ENCODE measurements around a stretch of chr7.

- PRO-cap, 2 experiments, result no peak in any of the 2 experiments
Observed at GRCh38 chr7:139094980-139095834, 14.3 kb downstream of the ZC3HAV1 start.

DNA sequence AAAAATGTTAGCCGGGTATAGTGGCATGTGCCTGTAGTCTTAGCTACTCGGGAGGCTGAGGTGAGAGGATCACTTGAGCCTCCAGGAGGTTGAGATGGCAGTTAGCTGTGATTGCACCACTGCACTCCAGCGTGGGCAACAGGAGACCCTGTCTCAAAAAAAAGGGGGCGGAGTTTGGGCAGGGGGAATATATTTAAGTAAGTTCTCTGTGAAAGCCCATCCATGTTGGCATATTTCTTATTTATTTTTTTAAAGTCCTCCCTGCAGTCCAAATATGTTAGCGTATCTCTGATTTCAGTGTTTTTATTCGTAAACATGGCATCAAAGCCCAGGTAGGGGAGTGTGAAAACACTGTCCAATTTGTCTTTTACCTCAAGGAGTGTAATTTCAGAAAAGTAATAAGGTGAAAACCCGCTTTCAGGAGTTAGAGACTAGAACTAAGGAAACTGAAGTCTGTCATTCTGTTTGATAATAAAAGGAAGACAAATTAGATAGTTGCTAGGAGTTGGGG is 49.0 kb upstream of the FMC1 start:
- PRO-cap, 2 experiments, result no peak in any of the 2 experiments

DNA sequence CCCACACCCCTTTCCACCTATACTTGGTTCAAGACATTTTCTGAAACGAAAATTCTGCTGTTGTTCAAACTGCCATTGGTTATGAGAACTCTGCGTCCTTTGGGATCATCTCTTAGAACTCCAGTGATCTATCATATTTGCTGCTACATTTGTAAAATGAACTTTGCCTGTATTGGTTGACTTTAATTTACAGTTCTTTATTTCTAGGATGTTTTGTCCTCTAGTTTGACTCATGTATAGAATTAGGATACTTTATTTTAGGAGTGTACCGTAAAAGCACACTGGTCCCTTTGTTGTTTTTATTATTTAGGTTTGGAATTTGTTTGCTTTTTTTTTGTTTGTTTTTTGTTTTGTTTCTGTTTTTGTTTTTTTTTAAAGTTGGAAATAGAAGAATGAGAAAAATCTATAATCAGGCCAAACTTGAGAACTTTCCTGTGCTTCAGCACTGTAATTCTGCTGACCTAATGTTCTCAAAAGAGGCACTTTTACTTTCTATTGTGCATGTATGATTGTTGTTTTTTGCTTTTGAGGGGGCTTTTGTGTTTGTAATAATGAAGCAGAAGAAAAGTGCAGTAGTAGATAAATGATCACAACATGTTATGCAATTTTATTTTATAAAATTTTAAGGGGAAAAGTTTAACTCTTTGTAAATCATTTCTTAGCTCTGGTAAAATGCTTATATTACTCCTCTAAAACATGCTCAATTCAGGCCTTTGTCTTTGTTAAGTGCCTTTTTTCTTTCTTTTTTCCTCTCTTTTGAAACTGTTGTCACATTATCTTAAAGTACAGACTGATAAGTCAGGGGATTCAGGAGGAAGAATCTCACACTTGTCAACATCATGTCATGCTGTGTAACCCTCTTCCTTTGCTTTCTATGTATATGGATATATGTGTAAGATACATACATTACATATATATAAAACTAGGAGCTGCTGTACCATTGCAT is 39.5 kb upstream of the FMC1 start:
- PRO-cap, 2 experiments, result no peak in any of the 2 experiments

GRCh38 chr7:139365216-139366150 is 5.8 kb downstream of the LUC7L2 start:
- PRO-cap, 2 experiments, result no peak in any of the 2 experiments

DNA sequence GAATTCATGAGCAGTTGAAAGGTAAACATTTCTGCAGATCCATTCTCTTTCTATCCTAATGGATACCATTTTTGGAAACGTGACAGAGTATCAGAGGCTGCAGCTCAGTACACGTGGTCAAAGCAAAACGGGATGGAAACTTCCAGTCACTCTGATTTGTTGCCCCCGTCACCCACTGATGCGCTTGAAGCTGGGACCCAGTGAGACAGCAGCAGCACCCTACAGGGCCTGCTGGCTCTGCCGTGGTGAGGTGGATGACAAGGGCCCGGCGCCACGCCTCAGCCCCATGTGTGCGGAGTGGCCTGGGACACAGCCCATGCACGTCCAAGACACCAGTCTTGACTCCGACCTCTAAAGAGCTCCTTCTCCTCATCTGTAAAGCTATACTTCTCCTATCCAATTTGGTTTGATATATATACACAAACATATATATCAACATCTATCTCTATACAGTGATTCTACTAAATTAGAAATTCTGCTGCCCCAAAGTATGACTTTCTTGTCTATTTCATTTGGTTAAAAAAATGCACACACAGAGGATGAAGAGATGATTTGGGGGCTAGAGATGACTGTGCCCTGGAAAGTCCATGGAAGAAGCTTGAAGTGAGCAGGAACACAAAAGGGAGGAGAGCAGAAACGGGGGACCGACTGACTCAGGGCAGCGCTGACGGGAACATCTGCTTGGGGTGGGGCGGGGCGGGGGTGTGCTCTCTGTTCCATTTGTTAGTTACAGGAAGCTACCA is 39.1 kb downstream of the CLEC2L start:
- PRO-cap, 2 experiments, result no peak in any of the 2 experiments

- PRO-cap, 2 experiments, result peak in 1 of 2 experiments; most common plus-strand start chr7:139588847 (in 1)
Observed at GRCh38 chr7:139588448-139589208, 65.1 kb downstream of the CLEC2L start.

DNA sequence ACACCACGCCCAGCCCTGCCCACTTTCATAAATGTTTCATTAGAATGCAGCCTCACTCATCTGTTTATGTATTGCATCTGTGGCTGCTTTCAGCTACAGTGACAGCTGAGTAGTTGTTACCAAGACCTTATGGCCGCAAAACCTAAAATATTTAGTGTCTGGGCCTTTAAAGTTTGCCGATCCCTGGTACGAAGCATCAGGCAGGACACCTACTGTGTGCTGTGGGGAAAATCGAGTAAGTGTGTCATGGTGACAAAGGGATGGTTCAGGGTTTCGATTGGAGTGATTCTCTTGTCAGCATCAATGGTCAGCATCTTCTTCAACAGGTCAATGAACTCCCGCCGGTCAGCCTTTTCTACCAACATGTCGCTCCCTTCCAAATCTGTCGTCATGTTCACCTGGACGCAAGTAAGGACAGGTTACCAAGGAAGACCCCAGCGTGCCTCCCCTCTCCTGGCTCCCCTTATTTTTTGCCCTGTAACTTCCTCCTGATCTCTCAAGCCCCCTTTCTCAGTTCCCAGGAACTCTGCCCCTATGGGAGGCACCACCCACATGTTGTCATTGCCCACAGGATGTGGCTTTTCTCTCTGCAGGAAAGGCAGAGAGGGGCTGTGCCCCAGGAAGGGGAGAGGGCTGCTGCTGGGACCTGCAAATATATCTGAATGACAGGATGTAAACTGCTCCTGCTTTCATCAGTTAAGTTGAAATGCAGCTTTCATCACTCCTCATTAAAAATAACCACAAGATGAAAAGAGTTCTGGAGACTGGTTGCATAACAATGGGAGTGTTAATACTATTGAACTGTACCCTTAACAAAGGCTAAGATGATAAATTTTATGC is 103.1 kb downstream of the CLEC2L start:
- PRO-cap, 2 experiments, result no peak in any of the 2 experiments

GRCh38 chr7:139637138-139637680 is 113.7 kb downstream of the CLEC2L start:
- PRO-cap, 2 experiments, result no peak in any of the 2 experiments

DNA sequence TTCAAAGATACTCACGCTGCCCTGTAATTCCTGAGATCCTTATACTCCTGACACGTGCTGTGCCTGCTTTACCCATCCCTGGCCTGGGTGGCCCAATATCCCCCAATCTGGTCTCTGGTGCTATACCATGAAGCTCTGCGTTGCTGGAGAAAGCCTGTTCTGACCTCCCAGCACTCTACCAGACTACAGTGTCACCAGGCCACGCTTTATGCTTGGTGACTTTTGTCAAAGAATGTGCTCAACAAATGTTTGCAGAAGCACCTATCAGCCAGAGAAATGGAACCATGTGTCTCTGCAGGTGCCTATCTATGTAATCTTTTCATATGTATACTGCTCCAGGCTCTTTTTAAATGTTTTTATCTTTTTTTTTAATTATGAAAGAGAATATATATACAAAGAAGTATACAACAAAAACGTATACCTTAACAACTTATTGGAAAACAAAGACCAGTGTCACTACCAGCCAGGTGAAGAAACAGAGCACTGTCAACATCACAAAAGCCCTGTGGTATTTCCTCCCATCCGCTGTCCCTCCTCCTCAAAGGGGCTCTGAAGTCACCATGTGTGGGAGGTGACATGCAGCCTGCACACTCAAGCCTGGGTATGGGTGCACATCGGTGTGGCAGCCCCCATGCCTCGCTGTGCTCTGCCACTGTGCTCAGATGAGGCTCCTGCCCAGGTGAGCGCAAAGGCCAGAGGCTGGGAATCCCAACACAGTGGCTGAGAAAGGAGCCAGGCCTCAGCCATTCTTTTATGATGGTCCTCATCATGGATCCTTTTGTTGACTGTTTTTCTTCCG is 120.5 kb downstream of the CLEC2L start:
- PRO-cap, 2 experiments, result no peak in any of the 2 experiments

- PRO-cap, 2 experiments, result no peak in any of the 2 experiments
Observed at GRCh38 chr7:139664739-139665411, 112.9 kb downstream of the HIPK2 start.

DNA sequence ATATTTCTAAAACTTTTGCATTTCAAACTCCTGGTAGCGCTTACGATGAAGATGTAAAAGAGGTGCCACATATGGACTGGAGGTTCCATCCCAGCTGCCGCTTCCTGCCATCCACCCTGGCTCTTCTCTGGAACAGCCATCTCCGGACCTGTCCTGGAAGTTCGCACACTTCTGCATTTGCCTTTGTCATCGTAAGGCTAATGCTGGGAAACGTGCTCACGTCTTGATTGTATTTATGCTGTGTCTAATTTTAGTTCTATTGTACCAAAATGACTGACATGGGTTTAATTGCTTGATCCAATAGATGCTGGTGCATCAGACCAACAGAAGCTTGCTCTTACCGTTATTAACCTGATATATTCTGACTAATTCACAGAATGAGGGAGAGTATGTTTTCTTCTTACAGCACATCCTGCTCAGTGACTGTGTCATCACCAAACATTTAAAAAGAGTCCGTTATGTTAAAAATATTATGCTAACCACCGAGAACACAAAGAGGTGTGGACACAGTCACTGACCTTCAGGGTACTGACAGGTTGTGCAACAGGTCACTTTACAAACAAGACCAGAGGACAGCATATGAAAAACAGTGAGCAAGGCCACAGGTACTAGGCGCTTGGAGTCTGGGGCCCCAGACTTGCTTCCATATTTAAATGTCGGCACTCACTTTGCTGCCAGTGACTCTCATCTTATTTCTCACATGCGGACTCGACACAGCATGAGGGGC is 102.8 kb downstream of the HIPK2 start:
- PRO-cap, 2 experiments, result no peak in any of the 2 experiments

DNA sequence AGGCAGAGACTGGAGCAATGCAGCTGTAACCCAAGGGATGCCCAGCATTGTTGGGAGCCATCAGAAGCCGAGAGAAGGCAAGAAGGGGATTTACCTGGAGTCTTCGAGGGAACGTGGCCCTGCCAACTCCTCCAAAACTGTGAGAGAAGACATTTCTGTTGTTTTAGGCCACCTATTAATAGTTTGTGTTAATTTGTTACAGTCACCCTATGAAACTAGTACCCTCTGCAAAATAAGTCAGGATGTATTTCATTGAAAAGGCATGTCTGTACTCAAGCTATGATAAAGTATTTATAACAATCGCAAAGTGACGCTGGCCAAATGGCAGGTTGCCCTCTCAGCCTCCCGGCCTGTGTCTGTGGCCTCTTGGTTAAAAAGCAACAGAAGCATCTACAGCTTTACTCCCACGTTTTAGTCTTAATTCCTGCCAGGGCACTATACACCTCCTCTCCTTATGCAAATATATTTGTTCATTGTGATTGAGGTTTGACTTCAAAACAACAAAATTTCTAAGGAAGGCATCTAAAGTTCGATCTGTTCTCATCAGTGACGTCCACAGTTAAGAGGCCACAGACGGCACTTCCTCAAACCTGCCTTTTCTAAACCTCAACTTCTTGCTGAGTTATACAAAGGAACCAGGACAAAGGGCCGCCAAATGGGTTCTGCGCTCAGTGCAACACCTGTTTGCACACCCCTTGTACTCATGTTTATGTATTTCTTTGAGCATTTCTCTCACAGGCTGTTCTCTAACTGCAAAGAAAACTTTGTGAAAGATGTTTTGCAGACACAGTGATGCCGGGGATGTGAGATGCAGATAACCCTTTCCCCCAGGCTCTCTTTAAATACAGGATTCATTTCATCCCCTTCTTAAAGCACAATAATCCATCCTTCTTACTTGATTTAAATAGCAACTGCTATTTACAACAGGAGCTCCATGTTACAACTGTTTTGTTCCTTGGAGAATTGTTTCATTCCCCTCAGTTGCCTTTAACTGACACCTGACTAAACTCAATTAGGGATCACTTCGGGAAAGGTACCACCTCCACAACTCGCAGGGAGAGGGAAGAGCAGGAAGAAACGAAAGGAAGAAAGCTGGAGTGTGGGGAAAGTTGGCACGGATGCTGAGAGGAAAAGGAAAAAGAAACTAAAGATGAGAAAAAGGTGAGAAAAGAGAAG is 46.5 kb downstream of the HIPK2 start:
- PRO-cap, 2 experiments, result no peak in any of the 2 experiments

DNA sequence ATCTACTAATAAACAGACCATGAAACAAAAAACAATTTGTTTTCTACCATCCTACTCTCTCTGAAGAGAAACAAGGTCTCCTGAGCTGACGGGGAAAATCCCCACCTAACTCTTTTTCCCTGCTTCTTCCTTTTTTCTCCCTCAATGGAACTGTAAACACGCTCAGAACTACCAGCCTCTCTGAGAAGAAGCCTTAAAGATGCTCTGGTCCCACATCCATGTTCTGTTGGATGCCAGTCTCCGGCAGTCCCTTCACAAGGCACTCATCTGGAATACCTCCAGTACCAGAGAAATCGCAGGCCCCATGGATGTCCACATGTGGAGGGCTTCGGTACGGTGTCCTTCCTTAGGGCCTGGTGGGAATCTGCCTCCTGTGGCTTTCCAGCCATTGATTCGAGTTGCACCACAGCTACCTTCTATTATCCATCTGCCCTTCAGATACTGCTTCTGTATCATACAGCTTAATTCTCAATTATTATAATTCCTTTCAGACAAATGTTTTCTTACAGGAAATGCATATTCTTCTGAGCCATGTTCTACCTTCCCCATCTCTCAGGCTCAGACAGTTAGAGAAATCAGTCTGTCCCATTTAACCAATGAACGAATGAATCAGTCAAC is 22.2 kb downstream of the HIPK2 start:
- PRO-cap, 2 experiments, result no peak in any of the 2 experiments

GRCh38 chr7:139773681-139774249 is 4.0 kb downstream of the HIPK2 start:
- PRO-cap, 2 experiments, result no peak in any of the 2 experiments

DNA sequence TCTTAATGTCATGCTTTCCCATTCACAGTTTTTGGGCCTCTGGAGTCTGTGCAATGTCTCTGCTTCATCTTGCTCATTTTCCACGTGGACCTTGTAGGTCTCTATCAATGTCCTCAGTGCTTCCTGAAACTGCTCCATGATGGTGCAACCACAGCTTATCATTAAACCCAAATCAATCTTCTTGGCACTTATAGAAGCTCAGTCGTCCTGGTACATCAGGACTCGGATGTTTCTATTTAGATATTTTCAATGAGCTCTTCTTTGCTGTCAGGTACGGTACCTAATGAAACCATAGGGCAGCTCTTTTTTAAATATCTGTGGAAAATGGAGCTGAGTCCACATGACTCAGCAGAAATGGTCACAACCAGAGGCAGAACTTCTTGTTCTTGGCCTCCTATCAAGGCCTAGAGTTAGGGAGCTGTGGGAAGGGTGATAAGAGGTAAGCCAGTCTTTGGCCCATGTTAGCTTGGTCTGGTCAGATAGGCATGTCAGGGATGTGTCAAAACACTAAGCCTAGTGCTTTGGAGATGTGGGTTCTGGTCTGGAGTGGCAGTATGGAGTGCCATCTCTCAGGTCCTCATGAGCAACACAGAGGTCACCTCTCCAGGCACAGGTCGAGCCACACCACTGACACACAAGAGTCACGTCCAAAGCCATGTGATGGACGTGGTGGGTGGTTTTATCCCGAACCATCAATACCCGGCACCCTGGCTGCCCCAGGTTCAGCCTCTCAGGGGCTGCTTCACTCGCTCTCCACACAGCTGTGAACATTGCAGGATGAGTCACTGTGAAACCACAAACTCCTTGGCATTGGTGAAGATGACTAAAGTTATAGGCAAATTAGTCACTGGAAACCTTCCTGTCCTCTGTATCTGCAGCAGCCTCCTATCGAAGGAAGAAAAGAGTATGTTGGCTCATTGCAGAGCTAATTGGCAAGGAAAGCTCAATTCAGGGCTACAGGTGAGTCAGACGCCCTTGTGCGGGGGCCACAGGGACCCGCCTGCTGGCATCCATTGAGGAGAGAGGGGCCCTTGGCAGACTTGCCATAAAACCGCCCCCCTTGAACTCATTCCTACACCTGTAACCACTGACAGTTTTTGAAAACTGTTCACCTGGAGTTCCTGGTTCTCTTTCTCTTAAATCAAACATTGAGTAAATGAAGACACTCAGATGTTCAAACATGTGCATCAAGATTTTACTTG is 87.2 kb downstream of the TBXAS1 start:
- PRO-cap, 2 experiments, result no peak in any of the 2 experiments

GRCh38 chr7:139918067-139919010 is 89.3 kb downstream of the TBXAS1 start:
- PRO-cap, 2 experiments, result no peak in any of the 2 experiments

DNA sequence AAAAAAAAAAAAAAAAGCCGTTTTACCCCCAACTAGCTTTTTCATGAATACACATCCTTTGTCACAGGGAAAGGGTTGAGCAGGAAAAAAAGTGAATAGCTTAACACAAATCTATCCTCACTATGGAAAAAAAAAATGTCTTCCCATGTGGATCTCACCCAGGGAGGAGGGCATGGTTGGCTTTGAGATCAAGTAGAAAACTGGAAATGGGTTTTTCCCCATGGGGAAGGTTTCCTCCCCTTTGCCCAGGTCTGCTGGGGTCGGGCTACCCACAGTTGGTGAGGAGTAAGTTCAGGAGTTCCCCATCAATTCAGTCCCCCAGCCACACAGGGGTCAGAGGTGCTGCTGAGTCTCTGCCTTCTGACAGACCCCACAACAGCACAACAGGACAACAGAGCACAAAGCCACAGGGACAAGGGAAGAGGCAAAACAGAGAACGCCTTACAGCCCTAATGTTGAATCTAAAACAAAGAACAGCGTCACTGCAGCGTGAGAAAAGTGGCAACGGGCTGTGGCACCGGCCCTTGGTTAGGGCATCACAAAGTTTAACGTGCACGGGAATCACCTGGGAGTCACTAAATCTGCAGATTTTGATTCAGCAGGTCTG is 93.2 kb downstream of the PARP12 start:
- PRO-cap, 2 experiments, result no peak in any of the 2 experiments

DNA sequence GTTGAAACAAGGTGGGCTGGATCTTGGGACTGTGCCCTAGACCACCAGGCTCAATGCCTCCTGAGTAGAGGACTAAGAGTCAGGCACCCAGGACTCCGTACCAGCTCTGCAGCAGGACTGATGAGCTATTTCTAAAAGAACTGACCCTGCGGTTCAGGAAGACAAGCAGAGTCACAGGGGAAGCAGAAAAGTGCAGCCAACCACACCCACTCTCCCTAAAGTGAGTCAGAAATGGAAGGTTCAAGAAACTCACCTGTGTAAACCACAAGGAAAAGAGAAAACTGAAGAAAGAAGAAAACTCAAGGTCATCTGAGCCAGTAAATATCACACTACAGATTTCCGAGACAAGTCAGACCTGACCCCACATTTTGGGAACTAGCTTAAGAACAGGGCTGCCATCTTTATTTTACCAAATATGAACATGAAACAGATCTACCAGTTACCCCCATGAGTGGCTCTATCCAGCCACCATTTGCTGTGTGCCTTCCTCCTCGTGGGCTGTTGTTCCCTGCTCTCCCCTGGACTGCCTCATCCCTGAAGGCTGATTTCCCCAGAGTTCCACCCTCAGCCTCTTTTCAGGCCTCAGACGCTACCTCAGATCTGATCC is 2.4 kb downstream of the PARP12 start:
- PRO-cap, 2 experiments, result no peak in any of the 2 experiments

GRCh38 chr7:140230810-140231780 is 54.3 kb upstream of the KDM7A start:
- PRO-cap, 2 experiments, result peak in 1 of 2 experiments; most common plus-strand start chr7:140231499 (in 1); most common minus-strand start chr7:140231389 (in 1)

GRCh38 chr7:140349620-140349846 is 48.8 kb downstream of the SLC37A3 start:
- PRO-cap, 2 experiments, result no peak in any of the 2 experiments

Measured in cerebral cortex (tissue), 2 donors.